ENCODE results near the genes PKN2 and GBP6.

GRCh38 chr1:87328223-87328418 lies 559 bp upstream of the LMO4 start:
- RRBS: 2% methylated on average over 6 of the region's 15 CpGs

DNA sequence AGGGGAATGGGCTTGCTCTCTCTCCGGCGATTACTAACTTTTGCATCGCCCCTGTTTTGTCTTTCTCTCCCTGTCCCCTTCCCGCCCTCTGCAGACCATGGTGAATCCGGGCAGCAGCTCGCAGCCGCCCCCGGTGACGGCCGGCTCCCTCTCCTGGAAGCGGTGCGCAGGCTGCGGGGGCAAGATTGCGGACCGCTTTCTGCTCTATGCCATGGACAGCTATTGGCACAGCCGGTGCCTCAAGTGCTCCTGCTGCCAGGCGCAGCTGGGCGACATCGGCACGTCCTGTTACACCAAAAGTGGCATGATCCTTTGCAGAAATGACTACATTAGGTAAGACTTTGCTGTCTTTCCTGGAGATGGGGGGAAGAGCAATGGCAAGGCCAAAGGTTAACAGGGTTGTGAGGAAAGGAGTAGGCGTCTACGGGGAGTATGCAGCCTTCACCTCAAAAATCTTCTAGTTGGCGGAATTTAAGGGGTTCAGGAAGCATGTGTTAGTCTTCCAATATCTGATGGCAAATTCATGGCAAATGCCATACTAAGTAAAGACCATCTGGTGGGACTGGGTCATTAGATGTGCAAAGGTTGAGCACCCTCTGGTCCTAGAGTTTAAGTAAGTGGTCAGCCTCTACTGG lies 3.4 kb downstream of the LMO4 start:
- RRBS: 2% methylated on average over 10 of the region's 23 CpGs

GRCh38 chr1:87335002-87335776 lies 6.5 kb downstream of the LMO4 start:
- RRBS: 1% methylated on average over 30 of the region's 64 CpGs

- RRBS: no CpG with 5 or more reads among the region's 2 CpGs
Observed at GRCh38 chr1:87344849-87345750, 16.4 kb downstream of the LMO4 start.

DNA sequence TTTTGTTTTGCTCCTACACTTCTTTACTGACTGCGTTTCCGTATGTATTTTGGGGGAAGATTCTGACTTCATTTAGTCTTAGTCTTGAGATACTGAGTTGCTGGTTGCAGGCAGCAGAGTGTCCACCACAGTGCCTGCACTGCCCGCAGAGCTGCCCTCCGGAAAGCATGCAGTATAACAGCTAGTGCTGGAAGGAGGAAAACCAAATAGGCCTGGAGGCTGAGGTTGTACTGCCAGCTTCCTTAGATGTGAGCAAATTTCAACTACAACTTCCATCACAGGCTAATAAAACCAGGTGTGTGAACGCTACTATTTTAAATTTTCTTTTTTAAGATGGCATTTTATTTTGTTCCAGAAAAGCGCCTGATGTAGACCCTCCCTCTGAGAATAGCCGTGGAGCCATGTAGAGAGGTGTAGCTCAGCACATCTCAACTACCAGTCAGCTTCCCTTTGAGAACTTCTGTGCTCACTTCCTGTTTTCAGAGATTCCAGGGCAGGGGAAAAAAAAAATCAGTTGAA lies 17.5 kb downstream of the LMO4 start:
- RRBS: no CpG with 5 or more reads among the region's 7 CpGs

DNA sequence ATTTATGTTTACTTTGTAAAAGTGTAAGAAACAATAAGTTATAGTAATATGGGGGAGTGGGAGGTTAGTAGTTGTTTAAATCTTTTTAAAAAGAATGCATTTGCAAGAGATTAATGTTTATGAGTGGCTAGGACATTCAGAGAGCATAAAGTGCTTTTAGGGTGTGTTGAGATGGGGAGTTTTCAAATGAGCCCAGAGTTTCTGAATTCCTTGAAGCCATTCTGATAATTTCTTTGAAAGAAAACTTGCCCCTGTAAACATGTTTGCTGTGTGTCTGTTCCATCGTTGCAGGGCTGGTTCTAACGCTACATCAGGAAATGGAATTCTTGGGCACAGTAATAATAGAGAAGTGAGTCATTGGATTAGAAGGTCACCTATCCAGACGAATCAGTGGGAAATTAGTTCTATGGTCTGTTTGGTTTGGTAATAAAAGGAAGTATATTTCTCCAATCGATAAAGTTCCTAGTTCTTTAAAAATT lies 64.0 kb downstream of the LMO4 start:
- RRBS: no CpG with 5 or more reads among the region's 4 CpGs

- RRBS: no CpG with 5 or more reads among the region's 3 CpGs
Observed at GRCh38 chr1:88327504-88328336, 356.4 kb upstream of the PKN2 start.

GRCh38 chr1:88462515-88463634 lies 221.2 kb upstream of the PKN2 start:
- RRBS: 3% methylated on average over 11 of the region's 73 CpGs

GRCh38 chr1:88683926-88684842 lies at the start of gene PKN2:
PKN2 (plus strand) TSS chr1:88684273.
- RRBS: 1% methylated on average over 20 of the region's 92 CpGs

GRCh38 chr1:88833630-88834349 lies 57.6 kb downstream of the GTF2B start:
- RRBS: no CpG with 5 or more reads among the region's 8 CpGs

- RRBS: no CpG with 5 or more reads among the region's 5 CpGs
Observed at GRCh38 chr1:89010466-89010865, 12.2 kb downstream of the GBP3 start.

DNA sequence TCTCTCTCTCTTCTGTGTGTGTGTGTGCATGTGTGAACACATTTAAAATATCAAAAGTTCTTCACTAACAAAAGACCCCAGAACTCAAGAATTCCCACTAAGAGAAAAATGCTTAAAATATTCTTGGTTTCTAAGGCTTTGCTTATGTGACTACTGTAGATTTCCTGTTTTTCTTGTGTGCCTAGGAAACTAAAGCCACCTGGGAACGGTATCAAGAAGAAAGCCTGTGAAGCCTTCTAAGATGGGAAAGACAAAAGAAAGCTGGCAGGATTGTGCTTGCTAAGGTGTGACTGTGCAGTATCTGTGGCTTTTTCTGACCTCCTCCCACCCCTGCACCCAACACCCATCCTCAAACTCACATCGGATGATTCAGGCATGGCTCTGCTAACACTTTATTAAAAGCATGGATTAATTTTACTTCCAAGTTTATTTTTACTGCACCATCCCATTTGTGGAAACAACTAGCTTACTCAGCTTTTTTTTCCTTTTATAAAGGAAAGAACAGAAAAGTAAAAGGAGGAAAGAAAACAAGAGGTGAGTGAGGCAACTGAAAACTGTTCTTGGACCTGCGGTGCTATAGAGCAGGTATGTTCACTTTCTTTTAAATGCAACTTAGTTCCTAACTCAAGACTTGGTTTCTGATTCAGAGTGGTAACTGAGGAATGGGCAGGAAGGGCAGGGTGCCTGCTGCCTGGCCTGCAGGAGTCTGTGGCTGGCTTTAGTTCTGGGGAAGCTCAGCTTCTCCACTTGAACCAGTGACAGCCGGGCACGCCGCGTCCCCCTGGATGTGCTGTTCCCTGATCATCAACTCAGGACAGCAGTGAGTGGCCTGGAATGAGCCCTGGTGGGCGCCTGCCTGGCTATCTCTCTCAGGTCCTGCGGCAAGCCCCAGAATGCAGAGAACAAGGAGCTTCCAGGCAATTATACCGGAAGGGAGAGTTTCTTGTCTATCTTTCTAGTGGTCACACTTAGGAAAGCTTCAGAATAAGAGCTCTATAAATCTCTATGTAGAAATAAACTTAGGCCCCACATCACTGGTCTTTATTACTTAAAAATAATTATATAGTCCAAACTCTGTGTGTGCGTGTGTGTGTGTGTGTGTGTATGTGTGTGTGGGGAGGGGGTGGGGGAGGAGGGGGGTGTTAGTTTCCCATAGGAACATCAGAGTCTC lies at the start of gene GBP6:
TSS of gene GBP6 (plus strand) at position 517 of the 1,171 bp plus-strand sequence.
- RRBS: no CpG with 5 or more reads among the region's 11 CpGs

DNA sequence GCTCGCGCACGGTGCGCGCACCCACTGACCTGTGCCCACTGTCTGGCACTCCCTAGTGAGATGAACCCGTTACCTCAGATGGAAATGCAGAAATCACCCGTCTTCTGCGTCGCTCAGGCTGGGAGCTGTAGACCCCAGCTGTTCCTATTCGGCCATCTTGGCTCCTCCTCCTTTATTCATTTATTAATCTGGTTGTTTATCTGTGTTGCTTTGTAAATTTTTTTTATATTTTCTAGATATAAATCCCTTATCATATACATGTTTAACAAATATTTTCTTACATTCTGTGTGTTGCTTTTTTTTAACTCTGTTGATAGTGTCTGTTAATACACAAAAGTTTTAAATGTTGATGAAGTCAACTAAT lies 54.6 kb downstream of the GBP6 start:
- RRBS: no CpG with 5 or more reads among the region's 10 CpGs

GRCh38 chr1:89453233-89453730 lies 71.3 kb upstream of the LRRC8B start:
- RRBS: no CpG with 5 or more reads among the region's 2 CpGs

- RRBS: no CpG with 5 or more reads among the region's 1 CpG
Observed at GRCh38 chr1:89548141-89548822, 23.7 kb downstream of the LRRC8B start.

- RRBS: no CpG with 5 or more reads among the region's 13 CpGs
Observed at GRCh38 chr1:89607774-89608867, 24.8 kb upstream of the LRRC8C start.

DNA sequence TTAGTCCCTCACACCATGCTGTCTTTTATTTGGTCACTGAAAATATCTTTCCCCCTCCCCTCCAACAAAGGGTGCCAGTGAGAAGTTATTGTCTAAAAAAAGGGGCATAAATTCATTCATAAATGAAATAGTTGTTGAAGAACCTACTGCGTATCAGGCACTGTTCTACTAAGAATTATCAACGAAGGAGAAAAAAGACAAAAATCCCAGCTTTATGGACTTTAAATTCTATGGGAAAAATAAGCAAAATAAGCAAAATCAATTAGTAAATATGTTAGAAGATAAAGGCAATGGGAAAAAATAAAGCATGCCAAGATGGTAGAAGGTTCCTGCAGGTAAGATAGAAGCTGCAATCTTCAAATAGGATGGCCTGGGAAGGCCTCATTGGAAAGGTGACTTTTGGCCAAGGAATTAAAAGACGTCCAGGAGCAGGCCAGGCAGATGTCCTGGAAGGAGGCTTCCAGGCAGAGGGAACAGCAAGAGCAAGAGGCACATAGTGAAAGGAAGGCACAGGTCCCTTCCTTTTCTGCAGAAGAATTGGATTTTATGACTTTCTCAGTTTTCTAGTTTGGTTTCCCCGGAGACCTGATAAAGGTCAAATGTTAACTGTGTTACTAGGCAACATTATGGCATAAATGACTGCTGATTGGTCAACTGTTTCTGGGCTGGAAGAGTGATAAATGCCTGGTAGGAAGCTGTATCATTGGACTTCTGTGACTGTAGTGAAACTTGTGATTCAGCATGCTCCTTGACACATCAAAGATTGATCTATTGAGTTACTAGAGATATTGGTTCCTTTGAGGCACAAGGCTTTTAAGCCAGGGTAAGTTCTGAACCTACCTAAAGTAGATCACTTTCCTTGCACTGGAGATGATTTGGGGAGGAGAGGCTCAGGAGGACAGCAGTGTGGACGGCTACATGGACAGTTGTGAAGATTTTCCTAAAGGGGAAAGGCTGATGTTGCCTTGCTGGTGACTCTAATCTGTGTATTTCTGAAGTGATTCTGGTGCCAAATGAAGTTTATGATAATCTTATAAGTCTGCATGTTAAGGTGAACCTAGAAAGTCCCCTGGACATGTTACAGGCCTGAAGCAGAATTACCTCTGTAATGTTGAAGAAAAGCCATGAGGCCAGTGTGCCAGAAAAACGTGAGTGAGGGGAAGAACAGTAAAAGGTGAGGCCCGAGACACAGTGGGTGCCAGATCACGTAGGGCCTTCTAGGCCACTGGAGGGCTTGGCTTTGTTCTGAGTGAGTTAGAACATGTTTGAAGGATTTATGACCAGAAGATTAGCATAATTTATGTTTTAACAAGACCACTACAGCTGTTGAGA lies 55.7 kb downstream of the LRRC8C start:
- RRBS: no CpG with 5 or more reads among the region's 8 CpGs

DNA sequence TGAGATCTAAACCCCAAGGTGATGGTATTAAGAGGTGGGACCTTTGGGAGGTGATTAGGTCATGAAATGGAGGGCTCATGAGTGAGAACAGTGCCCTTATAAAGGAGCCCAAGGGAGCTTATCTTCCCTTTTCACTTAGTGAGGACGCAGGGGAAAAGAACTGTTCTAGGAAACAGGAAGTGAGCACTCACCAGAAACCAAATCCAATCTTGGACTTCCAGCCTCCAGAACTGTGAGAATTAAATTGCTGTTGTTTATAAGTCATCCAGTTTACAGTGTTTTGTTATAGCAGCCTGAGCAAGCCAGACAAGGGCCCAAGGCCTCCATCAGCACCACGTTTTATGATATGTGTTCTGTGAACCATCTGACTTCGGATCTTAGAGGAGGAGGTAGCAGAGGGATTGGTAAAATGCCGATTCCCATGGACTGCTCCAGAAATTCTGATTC lies 60.3 kb upstream of the LRRC8D start:
- RRBS: no CpG with 5 or more reads among the region's 4 CpGs

GRCh38 chr1:89833939-89834473 lies 13.2 kb downstream of the LRRC8D start:
- RRBS: no CpG with 5 or more reads among the region's 4 CpGs

GRCh38 chr1:89957007-89957682 lies 37.8 kb upstream of the ZNF326 start:
- RRBS: no CpG with 5 or more reads among the region's 4 CpGs

Measured in hTERT-HM (cell line).